Mesenchymal stem cell of Wharton's jelly (primary cell): ENCODE results near the gene GTF2B.

GRCh38 chr1:85427243-85427651 lies 37.7 kb downstream of the DDAH1 start:
- CAGE, long polyA plus RNA = no peak

- CAGE, long polyA plus RNA = no peak
These were observed 24.9 kb downstream of the DDAH1 start for GRCh38 chr1:85440065-85440361.

DNA sequence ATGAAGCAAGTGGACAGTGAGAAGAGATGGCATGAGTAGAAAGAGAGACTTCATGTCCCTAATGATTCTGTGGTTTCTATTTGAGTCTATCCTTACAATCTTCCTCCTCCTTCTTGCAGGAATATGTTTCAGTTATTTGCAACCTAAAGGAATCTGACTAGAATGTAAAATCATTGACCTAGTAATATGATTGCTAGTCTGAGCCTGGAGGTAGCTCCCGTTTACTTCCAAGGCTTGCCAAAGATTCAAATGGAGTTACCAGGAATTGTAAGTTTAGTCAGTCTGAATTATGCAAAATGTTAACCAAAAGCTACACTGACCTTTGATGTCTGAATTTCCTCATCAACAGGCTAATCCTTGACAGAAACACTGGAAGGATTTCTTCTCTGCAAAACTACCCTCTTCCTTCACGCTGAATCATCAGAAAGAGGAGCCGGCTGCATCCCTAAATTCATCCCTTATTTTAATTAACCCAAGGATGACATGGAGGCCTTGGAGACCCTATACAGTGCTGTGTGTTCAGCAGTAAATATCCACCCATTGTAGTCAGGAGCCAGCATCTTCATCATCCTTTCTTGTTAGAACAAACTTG lies 17.4 kb downstream of the DDAH1 start:
- CAGE, long polyA plus RNA = no peak

DNA sequence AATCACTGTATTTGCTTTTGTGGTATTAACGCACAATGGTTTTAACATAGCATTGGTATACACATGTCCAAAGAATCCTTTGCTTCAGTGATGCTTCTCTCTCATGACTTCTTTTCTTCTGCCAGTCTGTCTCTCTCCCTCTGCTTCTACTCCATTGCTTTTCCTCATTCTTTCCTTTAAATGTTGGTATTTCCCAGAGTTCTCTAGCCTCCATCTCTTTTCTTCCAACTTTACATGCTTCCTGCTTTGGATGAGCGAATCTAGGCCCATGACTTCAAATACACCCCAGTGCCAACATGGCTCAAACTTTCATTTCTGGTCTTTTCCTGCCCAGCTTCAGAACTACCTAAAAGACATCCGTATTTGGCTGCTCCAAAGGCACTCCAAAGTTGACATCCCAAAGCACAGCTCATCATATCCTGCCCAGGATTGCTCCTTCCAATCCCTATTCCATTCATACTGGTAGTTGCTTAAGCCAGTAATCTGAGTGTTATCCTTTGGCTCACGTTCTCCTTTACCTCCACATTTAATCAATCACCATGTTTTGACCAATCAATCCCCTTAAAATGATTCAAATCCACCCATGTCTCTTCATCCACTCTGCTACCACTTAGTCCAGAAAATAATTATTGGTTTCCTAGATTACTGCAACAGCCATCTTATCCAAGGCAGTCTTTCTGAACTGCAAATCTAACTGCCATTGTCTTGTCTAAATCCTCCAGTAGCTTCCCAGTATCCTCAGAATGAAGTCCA lies 8.8 kb upstream of the DDAH1 start:
- CAGE, long polyA plus RNA = no peak

DNA sequence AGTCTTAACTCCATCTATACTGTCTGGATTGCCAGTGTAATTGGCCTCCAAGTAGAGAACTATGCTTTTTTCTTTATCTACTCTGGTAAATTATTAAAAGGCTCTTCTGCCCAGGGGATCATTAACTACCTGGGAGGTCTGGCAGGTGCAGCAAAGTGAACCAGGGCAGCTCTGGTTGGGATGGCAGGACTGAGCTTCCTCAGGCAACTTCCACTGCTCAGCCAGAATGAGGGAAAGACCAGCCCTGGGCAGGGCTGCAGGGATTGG lies 24.9 kb downstream of the CCN1 start:
- CAGE, long polyA plus RNA = no peak

DNA sequence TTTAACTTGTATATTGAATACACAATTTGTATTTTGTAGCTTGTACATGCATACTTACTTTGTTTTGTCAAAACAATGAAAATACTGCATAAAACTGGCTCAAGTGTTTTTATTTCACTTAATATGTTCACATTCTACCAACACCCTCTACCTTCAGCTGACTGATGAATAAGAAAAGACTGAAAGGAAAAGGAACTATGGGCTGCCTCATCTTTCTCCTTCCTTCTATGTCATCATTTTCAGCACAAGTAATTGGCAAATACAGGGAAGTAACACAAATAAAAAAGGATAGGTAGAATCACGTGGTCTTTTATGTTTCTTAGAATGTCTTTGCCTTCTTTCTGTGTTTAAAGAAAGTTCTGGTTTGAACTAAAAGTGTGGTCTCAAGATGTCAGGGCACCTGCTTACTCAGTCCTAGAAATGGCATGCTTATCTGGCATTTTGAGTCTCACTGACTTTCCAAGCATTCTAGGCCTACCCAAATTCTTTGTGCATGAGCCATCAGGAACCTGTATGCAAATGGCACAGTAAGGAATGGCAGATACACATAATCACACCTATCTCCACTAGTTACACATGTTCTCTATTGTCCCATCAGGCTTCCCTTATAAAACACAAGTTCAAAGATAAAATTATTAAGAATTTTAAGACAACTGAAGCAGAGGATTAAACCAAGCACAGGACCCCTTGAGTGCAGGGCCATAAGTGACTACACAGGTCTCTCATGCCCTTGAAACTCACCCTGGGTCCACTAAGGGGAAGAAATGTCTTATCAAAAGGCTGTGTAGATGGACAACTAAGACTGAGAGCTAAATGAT lies 29.6 kb upstream of the CLCA4 start:
- CAGE, long polyA plus RNA = no peak

DNA sequence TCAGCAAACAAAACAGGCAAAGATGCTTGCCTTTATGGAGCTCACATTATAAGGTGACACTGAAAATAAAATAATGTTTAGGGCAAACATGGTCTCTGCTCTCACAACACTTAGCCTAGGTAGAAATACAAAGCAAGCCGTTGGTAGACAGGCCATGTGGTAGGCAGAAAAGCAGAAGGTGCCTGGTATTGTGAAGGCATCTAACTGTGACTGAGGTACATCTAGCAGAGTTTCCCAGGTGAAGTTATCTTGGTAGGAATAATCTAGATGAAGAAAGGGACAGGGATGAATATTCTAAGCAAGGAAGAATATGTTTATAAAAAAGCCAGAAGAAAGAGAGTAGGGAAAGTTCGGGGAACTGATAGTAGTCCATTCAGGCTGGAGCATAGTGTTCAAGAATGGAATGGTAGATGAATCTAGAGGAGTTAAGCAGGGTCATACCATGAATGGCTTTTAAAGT lies 31.4 kb downstream of the SH3GLB1 start:
- CAGE, long polyA plus RNA = no peak

DNA sequence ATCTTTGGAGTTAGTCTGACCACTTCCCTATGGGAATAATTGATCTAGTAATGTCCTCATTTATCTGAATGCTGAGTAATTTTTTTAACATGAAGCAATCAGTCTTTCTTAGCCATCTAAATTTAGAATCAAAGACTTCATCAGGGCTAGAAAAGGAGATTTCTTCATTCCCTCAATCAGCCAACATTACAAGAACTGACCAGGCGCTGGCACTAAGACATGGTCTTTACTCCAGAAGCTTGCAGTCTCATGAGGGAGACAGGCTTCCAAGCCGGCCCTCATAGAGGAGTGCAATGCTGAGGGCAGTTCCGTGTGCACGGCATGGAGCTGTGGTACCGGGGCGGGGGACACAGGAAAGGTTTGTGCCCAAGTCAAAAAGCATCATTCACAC lies 84.5 kb downstream of the SH3GLB1 start:
- CAGE, long polyA plus RNA = no peak

GRCh38 chr1:86853035-86853472 lies 60.9 kb downstream of the SELENOF start:
- CAGE, long polyA plus RNA = no peak

GRCh38 chr1:87330947-87331918 lies 2.6 kb downstream of the LMO4 start:
- CAGE, long polyA plus RNA = start-site peak on the plus strand at chr1:87331696-87331756, 567 and 201 reads in 2 replicates

DNA sequence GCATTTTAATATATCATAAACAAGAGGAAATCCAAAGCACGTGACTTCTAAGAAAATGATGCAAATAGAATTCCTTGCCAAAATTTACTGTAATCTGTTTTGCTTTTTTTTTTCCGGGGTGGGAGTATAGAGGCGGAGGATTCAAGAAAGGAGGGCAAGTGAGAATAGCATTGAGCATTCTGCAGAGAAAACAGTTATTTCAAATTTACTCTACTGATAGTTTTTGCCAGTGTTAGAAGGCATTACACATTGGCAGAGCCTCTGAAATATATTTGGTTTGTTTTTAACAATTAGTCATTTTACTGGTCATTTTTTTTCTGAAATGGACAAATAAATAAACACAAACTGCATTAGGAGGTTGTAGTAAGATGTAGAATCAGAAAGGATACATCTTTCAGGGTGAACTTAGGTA lies 498.4 kb downstream of the LMO4 start:
- CAGE, long polyA plus RNA = no peak

GRCh38 chr1:87902864-87903313 lies 574.2 kb downstream of the LMO4 start:
- CAGE, long polyA plus RNA = no peak

GRCh38 chr1:88341338-88341938 lies 342.6 kb upstream of the PKN2 start:
- CAGE, long polyA plus RNA = no peak

GRCh38 chr1:88891087-88892317 lies at the start of gene GTF2B:
TSS of gene GTF2B (minus strand) at chr1:88891567.
- CAGE, long polyA plus RNA = no peak

DNA sequence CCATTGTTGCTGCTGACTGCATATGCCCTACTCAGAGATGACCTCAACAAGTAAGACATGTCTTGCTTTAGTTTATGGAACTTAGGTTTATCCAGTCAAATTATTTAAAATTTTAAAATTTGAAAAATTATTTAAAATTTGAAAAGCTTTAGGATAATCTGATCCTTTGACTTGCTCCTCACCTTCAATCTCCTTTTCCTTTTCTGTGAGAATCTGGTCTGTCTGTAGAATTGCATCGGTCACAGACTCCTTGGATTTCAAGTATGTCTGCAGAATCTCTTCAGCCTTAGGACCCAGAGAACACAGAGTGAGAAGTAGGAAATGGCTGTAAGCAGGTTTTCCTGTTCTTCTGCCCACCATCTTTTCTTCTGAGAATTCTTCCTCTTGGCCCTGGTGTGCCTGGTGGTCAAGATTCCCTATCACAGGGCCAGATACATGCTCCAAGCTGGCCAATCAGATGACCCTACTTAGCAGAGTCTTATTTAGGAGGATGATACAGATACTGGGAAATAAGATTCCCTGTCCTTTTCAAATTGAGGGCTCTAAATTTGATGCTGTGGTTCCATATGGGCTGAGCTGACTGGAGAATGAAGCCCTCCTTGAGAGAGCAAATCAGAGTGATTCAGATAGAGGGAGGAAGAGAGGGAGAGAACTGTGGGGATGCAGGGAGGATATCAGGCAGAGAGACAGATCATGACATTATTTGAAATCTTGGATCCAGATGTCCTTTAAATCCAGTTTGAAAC lies 13.3 kb downstream of the GBP3 start:
- CAGE, long polyA plus RNA = no peak

DNA sequence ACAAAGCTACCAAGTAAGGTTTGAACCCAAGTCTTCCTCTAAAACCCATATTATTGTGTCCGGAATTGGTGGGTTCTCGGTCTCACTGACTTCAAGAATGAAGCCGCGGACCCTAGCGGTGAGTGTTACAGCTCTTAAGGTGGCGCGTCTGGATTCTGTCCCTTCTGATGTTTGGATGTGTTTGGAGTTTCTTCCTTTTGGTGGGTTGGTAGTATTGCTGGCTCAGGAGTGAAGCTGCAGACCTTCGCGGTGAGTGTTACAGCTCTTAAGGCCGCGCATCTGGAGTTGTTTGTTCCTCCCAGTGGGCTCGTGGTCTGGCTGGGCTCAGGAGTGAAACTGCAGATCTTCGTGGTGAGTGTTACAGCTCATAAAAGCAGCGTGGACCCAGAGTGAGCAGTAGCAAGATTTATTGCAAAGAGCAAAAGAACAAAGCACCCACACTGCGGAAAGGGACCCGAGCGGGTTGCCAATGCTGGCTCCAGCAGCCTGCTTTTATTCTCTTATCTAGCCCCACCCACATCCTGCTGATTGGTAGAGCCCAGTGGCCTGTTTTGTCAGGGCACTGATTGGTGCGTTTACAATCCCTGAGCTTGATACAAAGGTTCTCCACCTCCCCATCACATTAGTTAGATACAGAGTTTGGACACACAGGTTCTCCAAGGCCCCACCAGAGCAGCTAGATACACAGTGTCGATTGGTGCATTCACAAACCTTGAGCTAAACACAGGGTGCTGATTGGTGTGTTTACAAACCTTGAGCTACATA lies 1.2 kb upstream of the GBP2 start:
- CAGE, long polyA plus RNA = no peak

DNA sequence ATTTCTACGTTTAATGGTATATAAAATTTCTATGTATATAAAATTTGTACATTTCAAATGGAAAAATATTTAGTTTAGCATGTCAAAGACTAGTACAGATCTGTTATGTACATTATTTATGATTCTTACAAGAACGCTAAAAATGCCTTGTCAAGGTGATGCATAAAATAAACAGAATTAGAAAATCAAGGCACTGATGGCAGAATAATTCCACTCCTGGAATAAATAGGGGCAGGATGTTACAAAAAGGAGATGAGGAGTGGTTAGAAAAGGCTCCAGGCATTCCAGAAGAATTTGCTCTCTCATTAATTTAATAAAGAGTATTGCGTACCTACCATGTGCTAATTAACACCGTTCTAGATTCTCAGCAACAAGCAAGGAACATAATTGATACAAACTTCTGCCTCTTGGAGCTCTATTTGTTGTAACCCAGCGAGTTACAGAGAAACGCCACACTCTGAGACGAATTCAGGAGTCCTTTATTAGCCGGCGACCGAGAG lies 1.2 kb downstream of the GBP4 start:
- CAGE, long polyA plus RNA = no peak

GRCh38 chr1:89418445-89418808 lies 54.6 kb downstream of the GBP6 start:
- CAGE, long polyA plus RNA = no peak

- CAGE, long polyA plus RNA = no peak
These were observed 8.5 kb upstream of the LRRC8B start for GRCh38 chr1:89516036-89516547.

DNA sequence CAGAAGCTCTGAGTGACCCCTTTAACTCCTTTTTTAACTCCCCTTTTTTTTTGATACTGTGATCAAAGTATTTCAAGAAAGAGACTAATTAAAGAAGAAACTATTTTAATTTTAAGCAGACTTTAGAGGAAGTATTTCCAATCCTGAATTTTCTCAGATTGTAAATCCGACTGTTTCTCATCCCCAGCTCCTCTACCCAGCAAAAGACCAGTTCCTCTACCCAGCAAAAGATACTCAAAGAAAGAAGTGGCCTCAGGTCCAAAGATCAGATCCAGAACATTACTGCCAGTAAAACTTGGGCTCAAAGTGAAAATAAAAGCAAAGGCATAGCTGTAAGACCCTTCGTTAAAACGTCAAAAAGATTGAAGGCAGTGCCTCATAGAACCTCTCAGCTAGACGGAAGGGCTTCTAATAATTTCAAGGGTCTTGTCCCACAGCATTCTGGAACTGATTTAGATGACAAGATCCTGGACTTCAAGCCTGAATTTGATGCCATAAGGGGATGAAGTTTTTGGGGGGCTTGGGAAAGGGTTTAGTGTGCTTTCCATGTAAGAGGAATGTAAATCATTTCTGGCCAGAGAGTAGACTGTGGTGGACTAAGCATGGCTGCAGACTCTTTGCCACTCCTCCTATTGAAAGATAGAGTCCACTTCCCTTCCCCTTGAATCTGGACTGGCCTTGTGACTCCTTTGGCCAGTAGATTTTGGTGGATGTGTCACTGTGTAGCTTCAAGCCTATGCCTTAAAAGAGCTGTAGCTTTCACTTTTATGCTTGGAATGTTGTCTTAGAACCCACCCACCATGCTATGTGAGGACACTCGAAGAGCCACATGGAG lies 50.1 kb downstream of the LRRC8B start:
- CAGE, long polyA plus RNA = no peak